ReNcell CX (cell line): ENCODE measurements around a stretch of chr2.

- PRO-cap: no peak
Observed at GRCh38 chr2:20243142-20243549, 18.2 kb upstream of the SDC1 start.

DNA sequence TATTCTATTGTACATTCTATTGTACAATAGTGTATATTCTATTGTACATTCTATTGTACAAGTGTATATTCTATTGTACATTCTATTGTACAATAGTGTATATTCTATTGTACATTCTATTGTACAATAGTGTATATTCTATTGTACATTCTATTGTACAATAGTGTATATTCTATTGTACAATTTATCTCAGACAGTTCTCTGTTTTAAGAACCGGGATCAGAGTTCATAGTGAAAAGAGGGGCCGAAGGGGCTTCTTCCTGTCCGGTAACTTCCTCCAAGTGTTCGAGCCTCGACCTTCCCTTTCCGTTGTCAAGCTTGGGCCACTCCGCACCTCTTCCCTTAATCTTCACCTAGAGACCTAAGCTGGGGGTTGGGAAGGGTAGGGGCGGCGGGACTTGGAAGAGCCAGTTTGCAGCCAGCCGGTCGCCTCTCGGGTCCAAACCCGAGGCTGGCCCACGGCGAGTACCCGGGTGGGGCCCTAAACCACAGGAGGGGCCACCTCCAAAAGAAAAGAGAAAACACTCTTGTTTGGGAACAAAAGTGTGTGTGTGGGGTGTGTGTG, 764 bp upstream of the RHOB start:
- PRO-cap: no peak

DNA sequence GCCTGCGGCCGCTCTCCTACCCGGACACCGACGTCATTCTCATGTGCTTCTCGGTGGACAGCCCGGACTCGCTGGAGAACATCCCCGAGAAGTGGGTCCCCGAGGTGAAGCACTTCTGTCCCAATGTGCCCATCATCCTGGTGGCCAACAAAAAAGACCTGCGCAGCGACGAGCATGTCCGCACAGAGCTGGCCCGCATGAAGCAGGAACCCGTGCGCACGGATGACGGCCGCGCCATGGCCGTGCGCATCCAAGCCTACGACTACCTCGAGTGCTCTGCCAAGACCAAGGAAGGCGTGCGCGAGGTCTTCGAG, 751 bp downstream of the RHOB start:
- PRO-cap: no peak

- PRO-cap: no peak
Observed at GRCh38 chr2:20450019-20450137, 3.0 kb downstream of the RHOB start.

GRCh38 chr2:20456924-20457392, 10.1 kb downstream of the RHOB start:
- PRO-cap: no peak

GRCh38 chr2:20501433-20501710, 54.5 kb downstream of the RHOB start:
- PRO-cap: no peak

- PRO-cap: no peak
Observed at GRCh38 chr2:20540608-20541290, 93.9 kb downstream of the RHOB start.

DNA sequence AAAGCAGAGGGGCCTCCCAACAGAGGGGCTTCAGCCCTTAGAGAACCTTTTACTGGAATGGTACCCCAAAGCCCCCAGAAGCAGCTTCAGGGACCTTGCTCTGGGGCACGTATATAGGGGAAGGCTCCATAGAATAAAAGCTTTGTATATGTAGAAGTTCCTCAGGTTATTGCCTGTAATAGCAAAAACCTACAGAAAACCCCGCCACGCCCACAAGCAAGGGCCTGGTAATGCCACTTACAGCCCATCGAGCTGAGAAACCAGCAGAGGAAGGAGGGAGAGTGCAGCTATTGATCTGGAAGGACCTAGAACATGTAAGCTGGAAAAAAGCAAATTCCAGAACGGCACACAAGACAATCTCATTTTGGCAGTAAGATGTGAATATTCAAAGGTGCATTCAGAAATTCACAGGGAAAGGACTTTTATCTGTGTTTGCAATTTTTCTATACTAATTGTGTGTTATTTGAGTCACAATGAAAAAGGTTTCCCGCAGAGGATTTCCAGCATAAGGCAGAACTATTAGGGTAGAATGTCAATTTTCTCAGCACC, 15.8 kb downstream of the HS1BP3 start:
- PRO-cap: no peak

- PRO-cap: no peak
Observed at GRCh38 chr2:21006696-21007197, 37.1 kb downstream of the APOB start.

DNA sequence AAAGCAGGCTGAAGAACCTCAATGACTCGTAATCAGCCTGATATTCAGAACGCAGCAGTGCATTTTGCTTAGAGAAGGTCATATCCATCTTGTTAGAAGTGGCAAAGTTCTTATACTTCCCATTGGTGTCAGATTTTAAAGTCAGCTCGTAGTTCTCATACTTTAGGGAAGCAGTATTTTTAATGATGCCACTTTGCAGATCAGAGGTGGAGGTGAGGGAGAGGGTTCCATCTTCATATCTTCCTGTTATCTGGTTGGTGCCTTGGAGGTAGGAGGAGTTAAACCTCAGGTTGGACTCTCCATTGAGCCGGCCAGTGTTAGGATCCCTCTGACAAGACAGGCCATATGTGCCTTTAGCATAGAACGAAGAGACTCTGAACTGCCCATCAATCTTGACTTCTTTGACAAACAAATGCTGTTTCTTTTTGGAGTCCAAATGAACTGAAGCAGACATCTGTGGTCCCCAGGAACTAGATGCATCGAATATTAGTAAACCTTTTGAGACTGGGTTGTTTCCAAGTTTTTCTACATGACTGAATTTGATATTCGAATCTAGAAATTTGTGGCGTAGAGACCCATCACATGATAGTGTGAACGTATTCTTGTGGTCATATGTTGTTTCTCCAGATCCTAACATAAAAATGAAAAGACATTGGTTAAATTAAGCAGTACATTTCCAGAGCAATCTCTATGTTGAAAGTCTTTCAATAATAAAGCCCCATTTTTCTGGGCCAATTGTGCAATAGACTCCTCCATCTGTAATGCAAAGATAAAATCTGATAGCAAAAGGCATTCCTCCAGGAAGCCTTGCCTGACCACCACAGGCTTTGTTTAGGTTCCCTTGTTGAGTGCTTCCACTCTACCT, 31.6 kb downstream of the APOB start:
- PRO-cap: no peak

DNA sequence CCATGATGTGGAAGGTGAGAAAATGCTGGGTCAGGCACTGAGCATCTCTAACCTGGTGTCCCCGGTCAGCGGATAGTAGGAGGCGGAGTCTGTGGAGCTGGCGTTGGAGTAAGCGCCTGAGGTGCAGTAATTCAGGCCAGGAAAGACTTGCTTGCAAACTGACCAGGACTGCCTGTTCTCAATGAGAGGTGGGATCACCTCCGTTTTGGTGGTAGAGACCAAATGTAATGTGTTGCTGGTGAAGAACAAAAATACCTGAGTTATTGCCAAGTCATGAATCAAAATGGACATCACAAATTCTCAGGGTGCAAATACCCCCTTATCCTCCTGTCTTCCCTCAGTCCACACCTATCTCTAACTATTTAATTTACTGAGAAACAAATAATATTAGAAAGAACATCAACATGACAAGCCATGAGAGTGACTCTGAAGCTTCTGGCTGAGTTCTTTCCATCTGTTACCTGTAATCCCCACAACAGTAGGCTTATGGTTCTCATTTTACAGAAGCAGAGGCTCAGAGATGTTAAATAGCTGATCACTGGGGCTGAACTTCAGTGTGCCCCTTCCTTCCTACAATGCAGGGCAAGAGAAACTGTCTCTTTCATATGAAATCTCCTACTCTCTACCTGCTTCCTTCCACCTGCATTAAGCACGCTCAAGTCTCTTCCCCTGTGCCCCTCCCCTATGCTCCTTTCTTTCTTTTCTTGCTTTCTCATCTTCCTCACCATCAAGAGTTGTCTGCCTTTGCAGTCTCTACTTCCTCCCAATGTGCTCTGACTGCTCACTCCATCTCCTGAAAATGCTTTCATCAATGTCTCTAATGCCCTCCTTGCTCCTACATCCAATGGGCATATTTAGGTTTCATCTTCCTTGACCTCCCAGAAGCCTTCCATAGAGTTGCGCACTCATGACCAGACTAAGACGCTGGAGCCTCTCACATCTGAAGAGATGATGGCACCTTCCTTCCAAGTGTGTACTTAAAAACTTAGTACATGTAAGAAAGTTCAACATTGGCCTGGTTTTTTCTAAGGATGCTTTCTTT, 23.9 kb downstream of the APOB start:
- PRO-cap: no peak

GRCh38 chr2:21035366-21036458, 8.2 kb downstream of the APOB start:
- PRO-cap: no peak

DNA sequence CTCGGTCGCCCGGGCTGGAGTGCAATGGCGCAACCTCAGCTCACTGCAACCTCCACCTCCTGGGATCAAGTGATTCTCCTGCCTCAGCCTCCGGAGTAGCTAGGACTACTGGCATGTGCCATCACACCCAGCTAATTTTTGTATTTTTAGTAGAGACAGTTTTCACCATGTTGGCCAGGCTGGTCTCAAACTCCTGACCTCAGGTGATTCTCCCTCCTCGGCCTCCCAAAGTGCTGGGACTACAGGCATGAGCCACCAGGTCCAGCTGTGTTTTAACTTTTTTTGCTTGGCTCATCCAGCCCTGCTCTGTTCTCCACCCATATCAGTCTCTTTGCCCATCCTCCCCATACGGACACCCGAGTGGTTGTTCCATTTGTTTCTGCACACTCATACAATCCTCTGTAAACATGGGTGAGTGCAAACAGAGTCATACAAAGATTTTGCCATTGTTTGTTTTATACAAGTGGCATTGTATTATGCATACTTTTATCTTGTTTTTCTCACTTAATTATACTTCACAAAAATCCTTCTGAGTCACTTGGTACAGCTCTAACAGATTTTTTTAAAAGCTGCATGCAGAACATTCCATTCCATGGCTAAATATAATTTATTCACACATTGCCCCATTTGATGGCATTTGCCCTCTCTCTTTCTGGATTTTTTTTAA, 5.4 kb downstream of the APOB start:
- PRO-cap: no peak

DNA sequence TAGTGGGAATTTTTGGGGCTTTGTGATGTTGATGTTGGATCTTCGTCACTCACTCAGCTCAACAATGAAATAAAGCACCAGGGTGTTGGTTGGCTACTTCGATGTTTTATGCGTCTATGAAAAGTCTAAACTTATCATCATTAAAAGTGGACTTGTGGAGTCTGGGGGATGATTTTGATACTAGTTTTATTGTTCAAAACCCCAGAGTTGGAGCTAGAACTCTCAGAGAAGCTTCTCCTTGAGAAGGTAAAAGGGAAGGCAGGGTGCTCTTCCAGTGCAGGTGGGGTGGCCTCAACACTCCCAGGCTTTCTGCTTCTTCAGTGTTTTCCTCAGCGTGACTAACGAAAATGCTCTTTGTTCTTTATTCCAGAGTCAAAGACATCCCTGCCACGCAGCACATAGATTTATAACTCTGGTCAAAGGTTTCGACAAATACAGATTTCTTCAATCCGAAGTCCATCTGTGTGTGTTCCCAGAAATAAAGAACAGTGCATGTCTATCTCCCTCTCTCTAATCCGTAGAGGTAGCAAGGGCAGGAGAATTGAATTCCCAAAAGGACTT, 26.6 kb upstream of the TDRD15 start:
- PRO-cap: no peak

- PRO-cap: no peak
Observed at GRCh38 chr2:21221071-21221319, 97.2 kb downstream of the TDRD15 start.

DNA sequence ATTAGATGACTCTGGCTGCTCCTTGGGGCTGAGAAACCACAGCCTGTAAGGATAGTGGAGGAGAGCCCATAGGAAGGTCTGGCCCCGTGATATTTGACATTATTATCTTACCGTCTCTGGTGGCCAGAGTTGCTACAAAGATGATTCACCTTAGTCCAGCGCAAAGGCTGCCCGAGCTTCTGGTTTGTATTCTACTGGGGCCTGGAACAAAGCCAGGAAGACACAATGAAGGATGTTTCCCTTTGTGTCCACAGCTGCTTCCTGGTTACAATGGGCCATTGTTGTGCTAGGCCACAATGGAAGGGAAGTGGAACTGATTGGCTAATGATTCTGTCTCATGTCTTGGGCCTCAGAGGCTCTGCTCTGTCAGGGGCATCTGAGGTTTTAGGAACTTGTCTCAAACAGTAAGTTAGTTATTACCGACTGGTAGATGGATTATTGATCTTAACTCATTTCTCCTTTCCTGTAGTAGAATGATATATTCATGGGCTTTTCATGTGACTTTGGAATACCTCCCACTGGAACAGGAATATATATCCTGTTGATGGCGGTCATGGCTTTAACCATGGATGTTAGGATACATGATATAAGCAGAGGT, 132.3 kb downstream of the TDRD15 start:
- PRO-cap: no peak

DNA sequence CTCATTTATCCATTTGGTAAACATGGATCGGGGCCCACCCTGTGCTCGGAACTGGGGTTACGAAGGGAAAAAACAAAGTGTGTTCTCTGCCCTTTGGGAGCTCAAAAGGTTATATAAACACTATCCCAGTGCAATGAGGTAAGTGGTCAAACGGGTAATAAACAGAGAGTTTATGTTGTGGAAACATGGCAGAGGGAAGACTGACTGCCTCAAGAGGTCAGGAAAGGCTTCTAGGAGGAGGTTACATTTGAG, 299.2 kb downstream of the TDRD15 start:
- PRO-cap: no peak

- PRO-cap: no peak
Observed at GRCh38 chr2:21424341-21424725, 300.6 kb downstream of the TDRD15 start.

DNA sequence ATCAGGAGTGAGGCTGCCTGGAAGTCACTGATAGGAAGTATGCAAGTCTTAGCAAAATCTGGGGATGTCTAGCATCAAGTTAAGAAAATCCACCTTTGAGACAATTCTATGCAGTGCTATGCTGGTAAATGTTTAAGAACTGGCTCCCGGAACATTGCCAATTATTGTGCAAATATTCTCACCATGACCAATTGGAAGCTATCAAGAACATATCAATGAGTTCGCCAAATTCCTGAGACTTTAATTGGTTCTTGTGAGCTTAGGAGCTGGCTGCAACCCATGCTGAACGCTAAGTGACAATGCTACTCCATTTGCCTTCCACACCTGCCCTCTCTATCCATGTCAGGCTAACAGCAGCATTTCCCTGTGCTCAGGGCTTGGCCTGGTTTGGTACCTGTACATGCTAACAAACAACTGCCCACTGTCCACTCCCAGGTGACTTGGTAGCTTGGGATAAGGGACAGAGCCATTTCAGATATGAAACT, 172.9 kb upstream of the KLHL29 start:
- PRO-cap: no peak

DNA sequence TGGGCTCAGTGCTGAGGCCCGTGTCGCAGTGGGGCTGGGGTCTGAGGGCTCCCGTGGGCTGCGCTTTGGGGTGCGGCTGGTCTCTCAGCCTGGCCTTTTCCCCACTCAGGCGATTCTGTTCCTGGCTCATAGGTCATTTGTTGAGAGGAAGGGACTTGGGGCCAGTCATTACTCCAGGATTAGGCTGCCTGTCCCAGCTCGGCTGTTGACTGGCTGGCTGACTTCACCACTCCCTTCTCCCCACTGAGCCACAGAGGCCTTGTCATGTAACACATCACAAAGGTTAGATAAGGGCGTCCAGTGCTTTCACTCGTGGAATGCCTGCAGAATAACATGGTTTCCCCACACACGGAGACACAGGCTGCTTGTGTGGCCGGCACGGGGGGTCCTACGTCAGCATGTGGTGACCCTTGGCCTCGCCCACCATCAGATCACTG, 34.7 kb downstream of the KLHL29 start:
- PRO-cap: no peak